Airway epithelial cell (primary cell): ENCODE results near the genes ADK, KAT6B and LRMDA.

GRCh38 chr10:73998449-73998827 lies 522 bp downstream of the VCL start:
- RAMPAGE, long total RNA: no peak

DNA sequence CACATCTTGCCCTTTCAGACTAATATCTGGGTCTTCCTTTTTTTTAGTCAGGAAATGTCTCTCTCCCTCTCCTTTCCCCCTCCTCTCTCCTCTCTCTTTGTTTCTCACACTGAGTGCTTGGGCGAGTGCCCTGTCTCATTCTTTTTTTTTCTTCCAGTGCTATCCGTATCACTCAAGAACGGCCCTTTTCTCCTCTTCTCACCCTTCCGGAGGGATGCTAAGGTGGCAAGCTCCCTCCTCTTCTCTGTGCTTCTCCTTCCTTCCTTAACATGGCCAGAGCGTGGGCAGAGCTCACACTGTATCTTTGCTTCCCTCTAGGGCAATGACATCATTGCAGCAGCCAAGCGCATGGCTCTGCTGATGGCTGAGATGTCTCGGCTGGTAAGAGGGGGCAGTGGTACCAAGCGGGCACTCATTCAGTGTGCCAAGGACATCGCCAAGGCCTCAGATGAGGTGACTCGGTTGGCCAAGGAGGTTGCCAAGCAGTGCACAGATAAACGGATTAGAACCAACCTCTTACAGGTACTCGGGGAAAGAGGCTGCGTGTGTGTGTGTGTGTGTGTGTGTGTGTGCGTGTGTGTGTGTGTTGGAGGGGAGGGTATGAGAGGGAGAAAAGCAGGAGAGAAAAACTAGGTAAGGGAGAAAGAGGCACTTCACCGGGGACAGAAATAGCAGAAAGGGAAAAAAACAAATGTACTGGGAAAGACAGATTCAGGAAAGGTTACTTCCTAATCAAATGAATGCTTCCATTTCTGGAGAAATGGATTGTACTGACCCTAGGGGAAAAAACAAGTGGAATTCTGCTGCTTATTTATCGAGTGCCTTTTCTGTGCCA lies 36.5 kb downstream of the AP3M1 start:
- RAMPAGE, long total RNA: no peak

GRCh38 chr10:74151128-74152352 lies at the start of gene ADK:
Gene ADK, plus strand, starts transcription at chr10:74151221.
- RAMPAGE, long total RNA: start-site peak on the plus strand at chr10:74151205-74151264, 432 and 22 reads in 2 replicates

GRCh38 chr10:74174505-74174951 lies 23.5 kb downstream of the ADK start:
- RAMPAGE, long total RNA: no peak

DNA sequence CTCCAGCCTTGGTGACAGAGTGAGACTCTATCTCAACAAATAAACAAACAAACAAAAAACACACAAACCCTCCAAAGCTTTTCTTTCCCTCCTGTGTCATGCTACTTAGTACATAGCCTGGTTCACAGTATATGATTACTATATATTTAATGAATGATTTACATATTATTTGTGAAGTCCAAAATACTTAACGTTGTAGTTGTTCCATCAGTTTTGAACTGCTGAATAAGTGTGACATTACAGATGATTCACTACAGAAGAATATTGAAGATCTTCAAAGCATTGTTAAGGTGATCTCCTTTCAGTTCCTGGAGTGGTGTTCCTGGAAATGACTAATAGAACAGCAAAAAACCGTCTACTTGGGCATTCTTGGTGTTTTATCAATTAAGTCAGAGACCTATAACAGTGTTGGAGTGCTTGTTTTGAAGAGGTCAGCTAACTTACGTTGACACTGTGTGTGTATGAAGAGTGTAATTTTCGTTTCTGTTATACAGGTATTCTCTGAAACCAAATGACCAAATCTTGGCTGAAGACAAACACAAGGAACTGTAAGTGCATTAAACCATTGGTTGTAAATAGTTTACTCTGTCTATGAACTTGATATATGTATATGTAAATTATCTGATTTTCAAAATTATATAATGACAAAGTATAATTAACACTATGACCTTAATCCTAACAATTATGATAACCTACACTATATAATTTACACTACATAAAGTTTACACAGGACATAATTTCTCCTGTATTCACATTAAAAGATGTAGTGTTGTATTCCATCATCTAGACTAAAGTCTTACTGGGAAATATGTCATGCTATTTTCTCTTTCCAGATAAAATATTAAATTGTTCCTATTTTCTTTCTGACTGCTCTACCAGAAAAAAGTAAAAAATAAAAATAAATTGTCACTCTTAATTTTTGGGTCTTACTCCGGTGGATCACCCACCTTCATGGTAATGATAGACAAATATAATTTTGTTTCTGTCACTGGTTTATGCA lies 73.3 kb downstream of the ADK start:
- RAMPAGE, long total RNA: no peak

- RAMPAGE, long total RNA: no peak
Measured at GRCh38 chr10:74348700-74349167, 197.7 kb downstream of the ADK start.

DNA sequence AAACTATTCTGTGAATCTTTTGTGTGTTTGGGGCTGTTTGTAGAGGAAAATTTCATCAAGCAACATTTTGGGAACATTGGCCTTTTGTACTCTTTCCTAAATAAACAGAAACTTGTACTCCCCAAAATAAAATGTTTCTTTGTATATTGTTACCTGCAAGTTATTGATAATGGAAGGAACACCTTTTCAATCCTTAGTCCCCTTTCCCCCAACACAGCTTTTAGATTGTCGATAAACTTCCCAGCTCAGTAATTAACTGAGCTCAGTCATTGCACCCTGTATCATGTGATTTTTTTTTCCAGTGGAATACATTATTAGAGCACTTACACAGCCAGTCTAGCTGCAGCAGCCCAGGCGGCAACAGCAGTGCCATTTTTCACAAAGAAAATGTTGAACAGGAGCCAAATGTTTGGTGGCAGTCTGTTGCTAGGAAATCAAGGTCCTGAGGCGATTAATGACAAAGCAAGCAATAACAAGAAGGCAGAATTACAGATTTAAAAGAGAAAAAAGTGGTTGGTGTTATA lies 267.1 kb downstream of the ADK start:
- RAMPAGE, long total RNA: no peak

GRCh38 chr10:74418630-74419019 lies 267.6 kb downstream of the ADK start:
- RAMPAGE, long total RNA: no peak

- RAMPAGE, long total RNA: no peak
Measured at GRCh38 chr10:74585201-74586595, 240.7 kb upstream of the KAT6B start.

DNA sequence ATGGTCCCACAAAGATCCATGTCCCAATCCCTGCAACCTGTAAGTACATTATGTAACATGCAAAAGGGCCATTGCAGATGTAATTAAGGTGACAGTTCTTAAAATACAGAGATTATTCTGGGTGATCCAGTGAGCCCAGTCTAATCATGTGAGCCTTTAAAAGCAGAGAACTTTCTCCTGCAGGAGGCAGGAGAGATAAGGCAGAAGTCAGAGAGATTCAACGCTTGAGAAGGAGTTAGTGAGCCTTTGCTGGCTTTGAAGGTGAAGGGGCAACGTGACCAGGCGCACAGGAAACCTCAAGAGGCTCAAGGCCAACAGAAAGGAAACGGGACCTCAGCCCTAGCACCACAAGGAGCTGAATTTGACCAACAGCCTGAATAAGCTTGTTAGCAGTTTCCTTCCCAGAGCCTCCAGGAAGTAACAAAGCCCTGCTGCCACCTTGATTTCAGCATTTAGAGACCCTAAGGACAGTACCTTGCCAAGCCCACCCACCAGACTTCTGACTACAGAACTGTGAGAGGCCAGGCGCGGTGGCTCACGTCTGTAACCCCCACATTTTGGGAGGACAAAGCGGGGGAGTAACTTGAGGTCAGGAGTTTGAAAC lies 87.4 kb upstream of the KAT6B start:
- RAMPAGE, long total RNA: no peak

DNA sequence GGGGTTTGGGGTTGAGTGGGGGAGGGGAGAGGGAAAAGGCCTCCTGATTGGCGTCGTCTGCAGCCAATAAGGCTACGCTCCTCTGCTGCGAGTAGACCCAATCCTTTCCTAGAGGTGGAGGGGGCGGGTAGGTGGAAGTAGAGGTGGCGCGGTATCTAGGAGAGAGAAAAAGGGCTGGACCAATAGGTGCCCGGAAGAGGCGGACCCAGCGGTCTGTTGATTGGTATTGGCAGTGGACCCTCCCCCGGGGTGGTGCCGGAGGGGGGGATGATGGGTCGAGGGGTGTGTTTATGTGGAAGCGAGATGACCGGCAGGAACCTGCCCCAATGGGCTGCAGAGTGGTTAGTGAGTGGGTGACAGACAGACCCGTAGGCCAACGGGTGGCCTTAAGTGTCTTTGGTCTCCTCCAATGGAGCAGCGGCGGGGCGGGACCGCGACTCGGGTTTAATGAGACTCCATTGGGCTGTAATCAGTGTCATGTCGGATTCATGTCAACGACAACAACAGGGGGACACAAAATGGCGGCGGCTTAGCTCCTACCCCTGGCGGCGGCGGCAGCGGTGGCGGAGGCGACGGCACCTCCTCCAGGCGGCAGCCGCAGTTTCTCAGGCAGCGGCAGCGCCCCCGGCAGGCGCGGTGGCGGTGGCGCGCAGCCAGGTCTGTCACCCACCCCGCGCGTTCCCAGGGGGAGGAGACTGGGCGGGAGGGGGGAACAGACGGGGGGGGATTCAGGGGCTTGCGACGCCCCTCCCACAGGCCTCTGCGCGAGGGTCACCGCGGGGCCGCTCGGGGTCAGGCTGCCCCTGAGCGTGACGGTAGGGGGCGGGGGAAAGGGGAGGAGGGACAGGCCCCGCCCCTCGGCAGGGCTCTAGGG lies at the start of gene KAT6B:
Gene KAT6B, plus strand, starts transcription at position 472 of the 874 bp plus-strand sequence.
- RAMPAGE, long total RNA: no peak

GRCh38 chr10:74898009-74898714 lies 71.8 kb downstream of the KAT6B start:
- RAMPAGE, long total RNA: no peak

DNA sequence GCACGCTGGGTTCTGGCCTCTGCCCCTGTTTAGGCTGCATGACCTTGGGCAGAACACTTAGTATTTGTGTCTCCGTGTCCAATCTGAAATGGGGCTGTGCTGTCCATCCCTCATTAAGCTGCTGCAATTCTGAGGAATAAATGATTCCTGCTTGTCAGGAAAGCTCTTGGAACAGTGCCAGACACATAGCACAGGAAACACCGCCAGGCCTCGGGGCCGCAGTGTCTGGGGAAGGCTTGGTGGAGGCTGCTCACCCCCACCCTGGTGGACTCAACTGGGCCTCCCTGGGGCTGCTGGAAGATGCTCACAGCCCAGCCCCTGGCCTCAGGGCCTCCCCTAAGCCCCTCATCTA lies 2.3 kb downstream of the DUSP29 start:
- RAMPAGE, long total RNA: no peak

DNA sequence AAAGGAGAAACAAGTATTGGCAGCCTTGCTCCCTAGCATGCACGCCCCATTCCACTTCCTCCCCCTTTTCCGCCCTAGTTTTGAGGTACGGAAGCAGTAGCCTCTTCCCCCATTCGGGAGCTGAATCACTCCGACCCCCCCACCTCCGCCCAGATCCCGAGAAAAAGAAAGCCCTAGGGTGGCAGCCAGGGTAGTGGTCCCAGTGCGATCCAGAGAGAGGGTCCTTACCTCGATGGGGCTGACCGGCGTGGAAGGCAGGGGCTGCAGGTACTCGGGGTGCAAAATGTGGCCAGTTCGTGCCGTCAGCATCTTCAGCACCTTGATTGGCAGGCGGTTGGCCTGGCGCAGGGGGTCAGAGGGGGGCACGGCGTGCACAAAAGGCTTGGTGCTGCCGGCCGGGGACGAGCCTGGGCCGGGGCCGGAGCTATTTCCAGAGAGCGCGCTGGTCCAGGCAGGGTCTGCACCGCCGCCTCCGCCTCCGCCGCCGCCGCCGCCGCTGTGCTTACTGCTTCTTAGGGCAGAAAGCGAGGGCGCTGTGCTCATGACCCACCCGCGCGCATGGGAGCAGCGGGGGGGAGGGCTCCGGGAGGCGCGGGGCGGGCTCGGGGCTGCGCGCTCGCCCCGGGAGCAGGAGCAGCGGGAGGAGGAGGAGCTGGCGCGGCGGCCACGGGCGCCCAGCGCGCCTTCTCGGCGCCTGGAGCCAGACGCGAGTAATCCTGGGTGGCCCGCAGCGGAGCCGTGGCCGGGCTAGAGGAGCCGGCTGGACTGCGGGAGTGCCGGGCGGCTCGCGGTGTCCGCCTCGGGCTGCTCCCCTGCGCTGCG lies 476 bp downstream of the ZNF503 start:
- RAMPAGE, long total RNA: no peak

GRCh38 chr10:75404078-75404752 lies 2.7 kb upstream of the ZNF503 start:
- RAMPAGE, long total RNA: no peak

DNA sequence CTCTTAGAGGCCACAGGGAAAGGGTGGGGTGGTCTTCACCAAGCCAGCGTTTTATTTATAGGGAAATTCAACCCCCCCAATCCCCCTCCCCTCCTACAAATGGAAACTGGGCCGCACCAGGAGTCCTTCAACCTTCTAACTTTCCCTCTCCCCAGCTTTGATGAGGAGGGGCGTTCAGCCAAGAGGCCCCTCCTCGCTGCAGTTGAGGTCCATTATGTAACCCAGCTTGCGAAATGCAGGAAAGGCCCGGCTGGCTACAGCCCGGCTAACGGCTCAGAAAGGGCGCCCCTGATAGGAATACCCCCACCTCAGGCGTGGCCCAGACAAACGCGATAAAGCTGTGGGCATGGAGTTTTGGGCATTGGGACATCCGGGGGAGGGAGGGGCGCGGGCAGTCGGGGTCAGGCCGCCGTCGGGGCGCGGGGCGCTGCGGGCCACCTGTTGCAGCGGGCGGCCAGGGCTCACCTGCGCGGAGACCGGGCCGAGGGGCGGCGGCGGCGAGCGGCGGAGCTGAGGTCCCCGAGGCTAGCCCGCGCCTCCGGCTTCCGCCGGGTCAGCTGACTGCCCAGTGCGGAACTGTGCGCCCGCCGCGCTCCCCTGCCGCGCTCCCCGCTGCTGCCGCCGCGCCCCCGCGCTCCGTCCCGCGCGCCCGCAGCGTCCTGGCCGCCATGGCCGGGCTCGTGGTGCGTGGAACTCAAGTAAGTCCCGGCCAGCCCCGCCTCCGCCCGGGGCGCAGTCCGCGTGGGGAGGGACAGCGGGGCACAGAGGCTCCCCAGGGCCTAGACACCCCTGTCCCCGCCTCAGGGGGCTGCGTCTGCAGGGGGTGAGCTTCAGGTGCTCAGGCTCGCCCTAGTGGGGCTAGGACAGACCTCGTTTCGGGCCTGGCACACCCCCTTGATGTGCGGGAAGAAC lies at the start of gene LRMDA:
Gene LRMDA, plus strand, starts transcription at position 568 of the 912 bp plus-strand sequence.
- RAMPAGE, long total RNA: no peak

DNA sequence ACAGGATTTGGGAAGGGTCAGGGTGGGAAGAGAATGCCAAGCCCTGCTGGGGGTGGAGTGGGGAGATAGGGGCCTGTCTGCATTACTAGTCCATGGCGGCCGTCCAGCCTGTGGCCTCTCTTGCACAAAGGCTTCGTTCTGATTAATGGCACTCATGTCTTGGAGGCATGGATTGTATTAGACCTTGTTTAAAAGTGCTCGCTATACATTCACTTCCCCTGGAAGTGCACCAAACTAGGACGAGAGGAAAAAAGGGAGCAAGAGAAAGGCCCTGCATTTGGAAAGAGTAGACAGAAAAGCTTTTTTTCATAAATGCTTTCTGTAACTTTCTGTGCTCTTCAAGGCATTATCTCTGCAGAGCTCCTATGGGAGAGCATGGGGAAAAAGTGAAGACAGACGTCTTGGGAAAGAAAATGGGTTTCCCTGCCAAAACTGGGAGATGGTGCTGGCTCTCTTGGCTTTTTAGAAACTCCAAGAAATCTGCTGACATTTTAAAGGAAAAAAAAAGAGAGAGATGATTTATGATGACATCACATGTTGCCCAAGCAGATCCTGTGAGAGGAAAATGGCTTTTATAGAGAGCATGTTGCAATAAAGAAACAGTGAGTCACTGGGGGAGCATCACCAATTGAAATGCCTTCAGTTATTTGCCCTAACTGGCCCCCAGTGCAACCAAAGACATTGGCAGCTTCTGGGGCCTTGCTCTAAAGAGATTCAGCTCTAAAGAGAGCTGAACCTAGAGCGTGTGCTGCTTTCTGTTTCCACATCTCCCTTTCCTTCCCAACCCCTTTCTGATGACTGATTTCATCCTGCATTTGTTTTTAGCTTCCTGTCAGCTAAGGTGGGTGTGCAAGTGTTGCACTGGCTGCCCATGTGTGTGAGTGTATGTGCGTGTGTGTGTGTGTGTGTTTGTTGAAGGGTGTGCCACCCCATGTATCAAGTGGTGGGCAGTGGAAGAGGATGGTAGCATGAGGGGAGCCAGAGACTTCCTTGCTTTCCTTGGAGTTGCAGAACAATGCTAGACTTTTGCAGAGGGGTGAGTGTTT lies 37.6 kb downstream of the LRMDA start:
- RAMPAGE, long total RNA: no peak

- RAMPAGE, long total RNA: no peak
Measured at GRCh38 chr10:75606244-75606971, 175.0 kb downstream of the LRMDA start.

- RAMPAGE, long total RNA: no peak
Measured at GRCh38 chr10:75617375-75617867, 186.0 kb downstream of the LRMDA start.

GRCh38 chr10:75819954-75820727 lies 388.7 kb downstream of the LRMDA start:
- RAMPAGE, long total RNA: no peak